ENCODE measurements around the gene SLC6A20.

GRCh38 chr3:45218943-45219452 lies 7.1 kb downstream of the TMEM158 start:
- PRO-cap, 2 experiments, result no peak in any of the 2 experiments
- RAMPAGE, long total RNA, 5 experiments, result no peak in any of the 5 experiments

- PRO-cap, 2 experiments, result no peak in any of the 2 experiments
- RAMPAGE, long total RNA, 5 experiments, result no peak in any of the 5 experiments
Observed at GRCh38 chr3:45545987-45546740, 48.4 kb upstream of the LIMD1 start.

- PRO-cap, 2 experiments, result no peak in any of the 2 experiments
- RAMPAGE, long total RNA, 5 experiments, result no peak in any of the 5 experiments
Observed at GRCh38 chr3:45565151-45565671, 29.3 kb upstream of the LIMD1 start.

DNA sequence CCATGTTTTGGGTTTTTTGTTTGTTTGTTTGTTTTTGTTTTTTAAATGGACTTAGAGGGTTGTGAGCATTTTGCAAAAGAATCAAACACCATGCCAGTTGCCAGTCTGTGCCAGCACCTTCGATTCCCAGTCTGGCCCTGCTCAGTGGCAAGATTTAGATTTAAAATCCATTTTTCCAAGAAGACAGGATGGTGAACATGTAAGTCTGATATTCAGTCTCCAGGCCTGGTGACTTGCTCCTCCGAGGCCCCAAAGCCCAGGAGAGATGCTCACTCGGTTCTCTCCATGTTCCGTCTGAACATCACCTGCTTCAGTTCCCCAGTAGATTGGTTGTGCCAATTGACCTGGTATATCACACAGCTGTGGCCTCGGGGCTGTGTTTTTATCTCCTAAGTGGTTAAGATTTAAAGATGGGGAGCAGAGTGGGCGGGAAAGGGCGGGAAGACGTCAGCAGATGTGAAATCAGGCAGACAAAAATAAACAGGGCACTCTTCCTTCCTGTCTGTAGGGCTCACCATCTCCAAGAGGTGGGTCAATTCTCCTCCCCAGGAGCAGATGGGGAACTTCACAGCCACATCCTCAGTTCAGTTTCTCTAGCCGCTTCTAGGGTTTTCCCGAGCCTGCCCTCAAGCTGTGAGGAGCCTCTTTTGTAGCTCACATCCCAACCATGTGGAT lies 27.0 kb upstream of the LIMD1 start:
- PRO-cap, 2 experiments, result no peak in any of the 2 experiments
- RAMPAGE, long total RNA, 5 experiments, result no peak in any of the 5 experiments

DNA sequence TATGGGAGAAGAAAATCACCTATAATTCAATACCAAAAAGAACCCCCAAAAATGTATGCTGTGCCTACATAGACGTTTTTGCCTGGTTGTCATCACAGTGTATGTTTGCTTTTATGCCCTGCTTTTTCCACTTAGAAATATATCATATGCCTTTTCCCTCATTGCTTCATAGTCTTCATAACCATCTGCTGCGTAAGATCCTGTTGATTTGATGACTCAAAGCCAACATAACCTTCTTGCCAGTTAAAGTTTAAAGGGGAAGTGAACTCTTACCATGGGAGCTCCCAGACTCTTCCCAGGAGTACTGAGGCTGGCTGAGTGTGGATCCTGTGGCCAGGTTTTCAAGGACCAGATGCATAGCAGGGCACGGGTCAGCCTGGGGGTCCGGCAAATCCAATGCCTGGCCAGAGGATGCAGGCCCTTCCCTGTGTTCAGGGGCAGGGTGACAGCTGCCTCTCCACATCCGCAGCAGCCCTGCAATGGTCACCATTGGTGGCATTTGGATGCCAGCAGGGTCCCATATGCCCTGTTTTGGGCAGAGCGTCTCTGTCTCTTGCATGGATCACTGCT lies 42.0 kb upstream of the SACM1L start:
- PRO-cap, 2 experiments, result no peak in any of the 2 experiments
- RAMPAGE, long total RNA, 5 experiments, result no peak in any of the 5 experiments

DNA sequence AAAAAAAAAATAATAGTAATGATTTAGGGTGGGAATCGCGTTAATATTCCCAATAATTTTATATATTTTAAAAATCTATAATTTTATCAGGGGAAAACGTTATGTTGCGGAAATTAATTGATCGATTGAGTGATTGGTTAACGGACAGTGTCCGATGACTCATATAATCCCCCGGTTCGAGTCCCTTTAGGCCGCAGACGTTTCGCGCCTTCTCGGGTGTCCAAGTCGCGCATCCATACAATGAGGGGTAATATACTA lies 1.2 kb upstream of the SACM1L start:
- PRO-cap, 2 experiments, result no peak in any of the 2 experiments
- RAMPAGE, long total RNA, 5 experiments, result no peak in any of the 5 experiments

- PRO-cap, 2 experiments, result no peak in any of the 2 experiments
- RAMPAGE, long total RNA, 5 experiments, result no peak in any of the 5 experiments
Observed at GRCh38 chr3:45693255-45693862, 4.2 kb downstream of the SACM1L start.

GRCh38 chr3:45791589-45792054 lies 4.7 kb downstream of the SLC6A20 start:
- PRO-cap, 2 experiments, result no peak in any of the 2 experiments
- RAMPAGE, long total RNA, 5 experiments, result no peak in any of the 5 experiments

GRCh38 chr3:45796138-45796916 lies at the start of gene SLC6A20:
TSS of gene SLC6A20 (minus strand) at chr3:45796536.
- PRO-cap, 2 experiments, result peak in 1 of 2 experiments; most common plus-strand start chr3:45796468 (in 1); most common minus-strand start chr3:45796473 (in 1)
- RAMPAGE, long total RNA, 5 experiments, result no peak in any of the 5 experiments

- PRO-cap, 2 experiments, result no peak in any of the 2 experiments
- RAMPAGE, long total RNA, 5 experiments, result no peak in any of the 5 experiments
Observed at GRCh38 chr3:45946408-45946853, 3.2 kb downstream of the CXCR6 start.

GRCh38 chr3:45965482-45966062 lies 22.3 kb downstream of the CXCR6 start:
- PRO-cap, 2 experiments, result no peak in any of the 2 experiments
- RAMPAGE, long total RNA, 5 experiments, result no peak in any of the 5 experiments

- PRO-cap, 2 experiments, result no peak in any of the 2 experiments
- RAMPAGE, long total RNA, 5 experiments, result no peak in any of the 5 experiments
Observed at GRCh38 chr3:45992157-45992871, 3.3 kb downstream of the FYCO1 start.

GRCh38 chr3:46130623-46131414 lies 77.3 kb downstream of the CCR1 start:
- PRO-cap, 2 experiments, result no peak in any of the 2 experiments
- RAMPAGE, long total RNA, 5 experiments, result no peak in any of the 5 experiments

DNA sequence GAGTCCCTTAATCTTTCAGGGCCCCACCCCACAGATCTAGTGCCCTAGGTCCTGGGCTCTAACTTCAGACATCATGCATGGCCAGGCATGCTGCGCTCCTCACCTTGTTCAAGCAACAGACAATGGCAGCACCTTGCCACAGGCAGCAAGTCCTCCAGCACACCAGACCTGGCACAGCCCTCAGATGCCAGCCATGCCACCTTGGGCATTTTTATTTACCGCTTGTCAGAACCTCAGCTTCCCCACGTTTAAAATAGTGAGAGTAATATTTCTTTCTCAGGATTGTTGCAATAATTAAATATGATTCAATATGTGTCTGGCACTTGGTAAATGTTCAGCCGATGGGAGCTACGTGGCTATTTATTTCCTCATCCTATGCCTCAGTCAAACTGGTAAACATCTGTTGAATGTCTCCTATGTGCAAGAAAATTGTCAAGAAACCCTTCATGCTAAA lies 14.4 kb upstream of the CCR1 start:
- PRO-cap, 2 experiments, result no peak in any of the 2 experiments
- RAMPAGE, long total RNA, 5 experiments, result no peak in any of the 5 experiments

- PRO-cap, 2 experiments, result no peak in any of the 2 experiments
- RAMPAGE, long total RNA, 5 experiments, result no peak in any of the 5 experiments
Observed at GRCh38 chr3:46565131-46565541, 966 bp downstream of the LRRC2 start.

DNA sequence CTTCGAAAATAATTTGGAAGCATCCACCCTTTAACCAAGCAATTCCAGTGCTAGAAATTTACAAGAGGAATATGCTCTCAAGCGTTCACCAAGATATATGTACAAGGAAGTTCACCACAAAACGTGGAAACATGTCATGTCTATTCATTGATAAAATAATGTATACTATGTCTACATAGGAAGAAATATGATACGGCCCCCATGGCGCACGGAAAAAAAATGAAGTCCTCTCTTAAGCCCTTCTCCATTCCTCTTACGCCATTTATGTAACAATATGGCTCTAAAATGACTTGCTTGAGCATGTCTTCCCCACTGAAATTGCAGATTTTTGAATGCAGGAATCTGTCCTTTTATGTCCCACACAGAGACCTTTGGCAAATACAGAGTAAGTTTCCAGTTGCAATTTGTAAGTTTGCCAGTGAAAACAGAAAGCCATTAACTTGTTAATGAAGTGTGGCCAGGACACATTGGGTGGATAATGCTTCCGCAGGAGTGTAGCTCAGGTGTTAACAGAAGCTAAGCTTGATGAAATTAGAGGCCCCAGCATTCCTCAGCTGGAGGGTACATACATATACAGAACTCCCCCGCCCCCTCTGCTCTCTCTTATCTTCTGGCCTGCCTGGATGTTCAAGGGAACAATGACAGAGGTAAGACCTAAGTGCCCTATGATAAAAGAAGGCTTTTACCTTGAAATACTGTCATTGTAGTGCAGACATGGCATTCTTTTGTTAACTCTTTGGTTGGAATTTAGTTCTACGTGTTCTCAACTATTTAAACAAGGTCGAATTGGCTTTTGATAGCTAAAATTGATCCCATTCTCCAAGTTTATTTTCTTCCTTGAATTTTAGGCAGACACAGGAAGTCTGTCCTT lies 3.4 kb upstream of the TDGF1 start:
- PRO-cap, 2 experiments, result peak in 1 of 2 experiments; most common plus-strand start position 465 of the sequence (in 1); most common minus-strand start position 320 of the sequence (in 1)
- RAMPAGE, long total RNA, 5 experiments, result no peak in any of the 5 experiments

- PRO-cap, 2 experiments, result no peak in any of the 2 experiments
- RAMPAGE, long total RNA, 5 experiments, result no peak in any of the 5 experiments
Observed at GRCh38 chr3:46699920-46700280, 1.3 kb upstream of the TMIE start.

DNA sequence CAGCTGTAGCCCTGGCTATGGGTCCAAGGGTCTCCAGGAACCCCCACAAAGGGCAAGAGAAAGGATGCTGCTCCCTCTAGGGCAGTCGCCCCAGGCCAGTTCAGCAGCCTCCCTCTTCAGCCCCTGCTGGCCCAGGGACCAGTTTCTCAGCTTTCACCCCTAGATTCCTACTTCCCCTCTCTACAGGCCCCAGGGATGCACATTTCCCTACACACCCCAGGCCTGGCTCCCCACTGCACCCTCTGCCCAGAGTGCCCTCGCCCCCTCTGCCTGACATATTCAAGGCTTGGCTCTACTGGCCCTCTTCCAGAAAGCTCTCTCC lies 990 bp upstream of the MYL3 start:
- PRO-cap, 2 experiments, result no peak in any of the 2 experiments
- RAMPAGE, long total RNA, 5 experiments, result no peak in any of the 5 experiments

DNA sequence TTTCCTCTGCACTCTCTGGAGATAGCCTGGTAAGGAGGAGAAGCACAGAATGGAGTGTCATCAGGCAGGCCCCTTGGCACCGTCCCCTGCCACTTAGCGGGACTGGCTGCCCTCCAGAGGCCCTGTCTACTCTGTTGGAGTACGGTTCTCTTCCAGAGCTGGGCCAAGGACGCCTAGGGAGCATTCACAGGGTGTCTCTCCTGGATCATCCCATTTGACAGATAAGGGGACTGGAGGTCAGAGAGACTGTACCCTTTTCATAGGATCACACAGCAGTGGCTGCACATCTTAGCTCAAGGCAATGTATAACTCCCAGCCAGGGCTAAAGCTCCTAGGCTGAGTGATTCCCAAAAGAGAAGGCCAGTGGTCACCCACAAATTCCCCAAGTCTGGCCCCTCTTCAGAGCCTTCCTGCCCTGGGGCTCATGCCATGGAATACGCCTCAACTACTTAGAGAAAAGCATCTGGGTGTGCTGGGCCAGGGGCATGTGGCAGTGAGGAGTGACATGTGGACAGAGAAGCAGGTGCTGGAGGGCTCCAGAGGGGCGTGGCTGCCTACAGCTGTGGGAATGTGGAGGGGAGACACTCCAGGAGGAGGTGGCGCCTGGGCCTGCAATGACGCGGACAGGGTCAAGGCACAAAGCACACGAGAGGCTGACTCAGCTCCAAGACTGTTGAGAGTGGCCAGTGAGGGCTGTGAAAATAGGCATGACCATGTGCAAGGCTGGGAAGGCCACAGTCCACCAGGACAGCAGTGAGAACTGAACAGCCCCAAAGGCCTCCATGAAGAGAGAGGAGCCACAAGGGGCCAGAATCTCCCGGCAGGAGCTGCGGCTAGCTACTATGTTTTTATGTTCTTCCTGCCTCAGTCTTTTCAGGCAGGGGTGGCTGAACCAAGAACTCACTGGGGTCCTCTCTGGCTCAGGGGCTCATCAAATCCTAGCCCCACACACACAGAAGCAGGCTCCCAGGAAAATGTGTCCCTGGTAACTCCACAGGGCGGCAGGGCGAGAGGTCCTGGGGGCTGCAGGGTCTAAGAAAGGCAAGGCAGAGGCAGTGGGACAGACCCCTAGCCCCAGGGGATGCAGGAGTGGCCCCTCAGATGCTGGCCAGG lies 48.5 kb downstream of the PTH1R start:
- PRO-cap, 2 experiments, result peak in 2 of 2 experiments; most common plus-strand start position 667 of the sequence (in 1); most common minus-strand start position 502 of the sequence (in 1)
- RAMPAGE, long total RNA, 5 experiments, result no peak in any of the 5 experiments

DNA sequence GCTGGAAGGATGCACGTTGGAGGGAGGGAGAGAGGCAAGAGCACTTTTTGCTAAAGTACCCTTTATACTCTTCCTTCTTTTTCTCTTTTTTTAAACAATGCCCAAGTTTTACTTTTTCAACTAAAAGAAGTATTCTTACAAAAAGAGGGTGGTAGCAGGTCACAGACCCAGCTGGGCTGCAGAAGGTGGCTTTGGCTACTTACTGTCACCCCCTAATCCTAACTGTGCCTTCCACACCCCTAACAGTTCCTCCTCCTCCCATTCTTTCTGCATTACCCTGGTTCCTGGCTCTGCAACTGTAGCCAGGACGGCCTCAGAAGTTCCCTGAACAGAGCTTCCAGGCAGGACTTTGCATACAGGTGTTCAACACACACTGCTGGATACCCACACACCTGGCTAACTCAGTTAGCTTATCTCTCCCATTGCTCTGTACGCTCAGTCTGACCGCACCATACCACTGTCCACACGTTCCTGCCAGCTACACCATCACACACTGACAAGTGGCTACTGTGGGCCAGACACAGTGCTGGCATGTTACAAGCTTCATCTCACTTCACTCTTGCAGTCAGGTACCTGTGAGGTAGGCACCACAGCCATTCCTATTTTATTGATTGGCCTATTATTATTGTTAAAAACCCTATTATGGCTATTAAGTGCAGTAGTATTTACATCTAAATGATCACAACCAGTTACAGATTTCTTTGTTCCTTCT lies 12.9 kb downstream of the ELP6 start:
- PRO-cap, 2 experiments, result no peak in any of the 2 experiments
- RAMPAGE, long total RNA, 5 experiments, result no peak in any of the 5 experiments

Measured in thyroid gland (tissue), 7 donors.